ENCODE results near the gene PI4K2B.

DNA sequence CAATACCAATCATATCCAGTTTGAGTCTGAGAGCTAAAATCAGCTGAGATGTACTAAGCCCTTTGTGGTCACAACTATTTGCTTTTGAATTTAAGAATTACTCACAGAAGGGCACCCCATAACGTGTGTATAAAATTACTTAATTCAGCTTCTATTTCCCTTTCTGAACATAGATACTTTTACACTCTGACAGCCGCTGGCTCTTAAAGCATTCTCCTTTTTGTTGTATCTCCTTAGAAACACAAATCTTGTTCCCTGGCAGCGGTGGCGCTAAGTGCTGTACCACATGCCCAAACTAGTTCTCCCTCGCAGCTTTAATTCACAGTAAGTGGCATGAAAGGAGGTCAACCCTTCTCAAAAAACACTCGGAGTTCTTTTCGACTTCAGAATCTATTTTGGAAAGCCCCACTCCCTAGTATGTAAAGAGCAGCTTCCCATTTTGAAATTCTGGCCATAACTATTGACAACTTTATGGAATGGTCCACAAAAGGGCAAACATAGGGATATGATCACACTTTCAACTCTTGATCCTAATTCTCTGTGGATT lies 14.9 kb upstream of the PPARGC1A start:
- PRO-cap, result no peak

GRCh38 chr4:23921902-23922526 lies 32.2 kb upstream of the PPARGC1A start:
- PRO-cap, result no peak

GRCh38 chr4:24218998-24219833 lies 329.4 kb upstream of the PPARGC1A start:
- PRO-cap, result no peak

GRCh38 chr4:24472615-24473281 lies 111.6 kb downstream of the DHX15 start:
- PRO-cap, result bidirectional peak, plus-strand start at chr4:24473102, minus-strand start at chr4:24472851

DNA sequence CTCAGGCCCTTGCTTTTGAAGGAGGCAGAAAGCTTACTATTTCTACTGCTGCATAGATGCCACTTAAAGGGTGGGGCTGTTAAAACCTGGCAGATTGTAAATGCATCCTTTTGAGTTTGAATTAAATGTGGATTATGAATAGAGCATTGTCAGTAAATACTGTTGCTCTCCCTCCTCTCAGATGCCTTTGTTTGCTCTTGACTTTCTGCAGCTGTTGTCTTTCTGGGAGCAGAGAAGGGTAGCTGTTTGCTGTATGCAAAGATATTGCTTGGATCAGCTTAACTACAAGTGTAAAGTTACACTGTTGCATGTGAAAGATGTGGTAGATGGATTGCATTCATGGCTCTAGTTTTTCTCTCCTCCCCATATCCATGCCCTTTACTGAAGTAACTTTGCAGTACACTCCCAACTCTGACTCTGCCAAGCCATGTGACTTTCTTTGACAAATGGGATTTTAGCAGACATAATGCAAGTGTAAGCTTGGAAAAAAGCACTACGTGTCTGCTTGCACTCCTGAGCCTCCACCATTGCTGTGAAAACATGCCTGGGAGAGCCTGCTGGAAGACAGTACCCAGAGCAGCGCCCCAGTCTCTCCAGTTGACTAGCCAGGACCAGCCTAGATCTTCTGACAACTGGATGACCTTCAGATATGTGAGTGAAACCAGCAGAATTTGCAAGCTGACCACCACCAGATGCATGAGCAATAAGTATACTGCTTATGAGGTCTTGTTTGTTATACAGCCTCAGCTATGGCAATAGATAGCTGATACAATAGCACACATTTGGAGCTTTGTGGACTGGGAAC lies 75.2 kb upstream of the DHX15 start:
- PRO-cap, result bidirectional peak, plus-strand start at position 527 of the sequence, minus-strand start at position 358 of the sequence

DNA sequence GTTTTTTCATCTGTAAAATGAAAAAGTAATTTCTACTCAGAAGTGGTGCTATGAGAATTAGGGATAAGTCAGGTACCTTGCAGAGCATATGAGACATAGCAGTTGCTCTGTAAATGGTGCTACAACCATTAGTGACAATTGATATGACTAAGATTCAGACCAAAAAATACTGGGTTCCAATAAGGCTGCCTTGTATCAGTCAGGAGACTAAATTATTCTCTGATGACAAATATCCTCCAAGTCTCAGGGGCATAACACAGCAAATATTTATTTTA lies 42.1 kb upstream of the SOD3 start:
- PRO-cap, result no peak

DNA sequence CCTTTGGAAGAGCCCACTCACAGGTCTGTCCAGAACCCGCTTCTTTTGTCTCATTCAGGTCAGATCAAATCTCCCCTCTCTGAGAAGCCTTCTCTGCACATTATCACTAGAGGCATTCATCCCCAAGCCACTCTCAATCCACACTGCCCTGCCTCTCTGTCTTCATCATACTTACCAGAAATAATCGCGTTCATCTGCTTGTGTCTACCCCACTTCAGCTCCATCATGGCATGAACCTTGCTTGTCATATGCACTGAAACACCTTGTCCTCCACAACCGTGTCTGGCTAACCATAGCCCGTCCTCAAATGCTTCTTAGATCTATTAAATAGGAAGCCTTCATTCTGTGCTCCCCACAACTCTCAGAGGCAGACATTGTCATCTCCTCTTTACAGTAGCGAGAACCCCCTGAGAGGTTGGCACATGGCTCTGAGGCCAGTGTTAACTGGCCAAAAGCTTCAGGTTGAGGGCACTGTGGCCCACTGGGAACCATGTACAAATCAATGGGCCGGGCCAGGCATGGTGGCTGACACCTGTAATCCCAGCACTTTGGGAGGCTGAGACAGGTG lies 48.7 kb downstream of the SOD3 start:
- PRO-cap, result no peak

DNA sequence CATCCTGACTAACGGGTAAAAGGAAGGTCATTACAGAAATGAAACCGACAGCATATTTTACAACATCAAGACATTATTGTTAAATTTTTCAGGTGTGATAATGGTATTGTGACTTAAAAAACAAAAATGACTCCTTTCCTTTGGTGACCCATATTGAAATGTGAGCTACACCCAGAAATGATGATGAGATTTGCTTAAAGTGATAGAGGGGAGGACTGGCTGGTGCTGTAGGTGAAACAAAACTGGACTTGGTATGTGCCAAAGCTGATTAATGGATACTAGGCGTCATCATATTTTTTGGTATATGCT lies 44.4 kb downstream of the SEPSECS start:
- PRO-cap, result no peak

GRCh38 chr4:25171646-25171992 lies 11.4 kb upstream of the SEPSECS start:
- PRO-cap, result no peak

DNA sequence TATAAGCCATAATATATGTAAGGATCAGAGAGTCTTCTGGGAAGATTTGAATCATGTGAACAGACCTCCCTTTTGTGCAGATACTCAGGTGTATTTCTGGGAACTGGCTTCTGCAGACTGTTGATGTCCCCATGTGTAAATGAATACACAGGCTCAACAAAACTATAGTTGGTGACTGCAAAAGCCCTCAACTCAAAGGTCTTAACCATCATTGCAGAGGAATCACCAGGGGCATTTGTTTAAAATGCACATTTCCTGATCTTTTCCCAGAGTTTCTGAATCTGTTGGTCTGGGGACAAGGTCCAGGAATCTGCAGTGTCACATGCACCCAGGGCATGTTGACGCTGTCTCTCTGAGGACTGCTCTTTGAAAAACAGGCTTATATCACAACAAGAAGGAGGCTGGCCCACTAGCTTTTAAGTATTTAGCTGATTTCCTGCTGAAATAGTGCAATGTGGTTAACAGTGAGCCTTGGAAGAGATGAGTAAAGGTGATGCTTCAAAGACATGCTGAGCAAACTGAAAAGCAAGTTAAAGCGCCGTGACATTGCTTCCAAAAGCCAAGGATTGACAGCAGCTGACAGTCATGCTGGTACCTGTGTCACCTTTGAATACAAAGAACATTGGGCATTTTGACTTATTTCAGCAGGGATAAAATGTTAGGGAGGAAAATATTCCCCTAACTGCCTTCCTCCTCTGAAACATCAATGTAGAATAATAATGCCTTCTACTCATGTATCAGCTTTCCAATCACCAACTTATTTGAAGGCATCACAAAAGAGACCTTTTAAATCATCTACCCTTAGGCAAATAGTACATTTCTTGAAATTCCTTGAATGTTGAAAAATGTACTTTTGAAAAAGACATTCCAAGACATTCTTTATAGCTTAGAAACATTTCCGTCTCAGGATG lies 18.6 kb upstream of the SEPSECS start:
- PRO-cap, result no peak

- PRO-cap, result bidirectional peak, plus-strand start at chr4:25234010, minus-strand start at chr4:25233845; unidirectional peak, plus-strand start at chr4:25234199
Measured at GRCh38 chr4:25233513-25234425, at the start of gene PI4K2B. PI4K2B (plus strand) TSS chr4:25234033.

DNA sequence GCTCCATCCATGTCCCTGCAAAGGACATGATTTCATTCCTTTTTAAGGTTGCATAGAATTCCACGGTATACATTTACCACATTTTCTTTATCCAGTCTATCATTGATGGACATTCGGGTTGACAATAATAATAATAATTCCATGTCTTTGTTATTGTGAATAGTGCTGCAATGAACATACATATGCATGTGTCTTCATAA lies 27.9 kb upstream of the ZCCHC4 start:
- PRO-cap, result no peak

- PRO-cap, result no peak
Measured at GRCh38 chr4:25377751-25378335, 780 bp downstream of the ANAPC4 start.

- PRO-cap, result no peak
Measured at GRCh38 chr4:25416346-25416802, 39.3 kb downstream of the ANAPC4 start.

GRCh38 chr4:25861905-25862645 lies 713 bp downstream of the SEL1L3 start:
- PRO-cap, result unidirectional peak, plus-strand start at chr4:25862113

- PRO-cap, result no peak
Measured at GRCh38 chr4:25874558-25875043, 11.8 kb upstream of the SEL1L3 start.

DNA sequence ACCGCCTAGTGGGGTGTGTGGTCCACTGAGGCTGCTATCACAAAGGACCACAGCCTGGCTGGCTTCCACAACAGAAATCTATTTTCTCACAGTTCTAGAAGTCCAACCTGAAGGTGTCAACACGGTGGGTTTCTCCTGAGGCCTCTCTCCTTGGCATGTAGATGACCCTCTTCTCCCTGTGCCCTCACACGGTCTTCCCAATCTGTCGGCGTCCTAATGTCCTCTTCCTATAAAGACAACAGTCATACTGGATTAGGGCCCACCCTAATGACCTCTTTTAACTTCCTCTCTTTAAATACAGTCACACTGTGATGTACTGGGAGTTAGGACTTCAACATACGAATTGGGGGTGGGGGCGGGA lies 70.2 kb downstream of the SMIM20 start:
- PRO-cap, result no peak

DNA sequence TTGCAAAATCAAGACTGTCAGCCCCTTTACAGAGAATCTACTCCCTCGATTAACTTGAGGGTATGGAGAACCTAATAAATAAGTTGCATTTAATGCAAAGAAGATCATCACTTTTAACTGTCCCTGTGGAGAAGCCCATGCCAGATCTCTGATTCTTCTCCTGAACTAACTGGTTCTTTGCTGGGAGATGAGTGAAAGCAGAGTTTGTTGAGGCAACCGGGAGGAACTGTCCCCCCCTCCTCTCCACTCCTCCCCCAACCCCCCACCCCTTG lies 137.0 kb downstream of the SMIM20 start:
- PRO-cap, result no peak

- PRO-cap, result unidirectional peak, plus-strand start at chr4:26074888
Measured at GRCh38 chr4:26074784-26075134, 160.7 kb downstream of the SMIM20 start.

DNA sequence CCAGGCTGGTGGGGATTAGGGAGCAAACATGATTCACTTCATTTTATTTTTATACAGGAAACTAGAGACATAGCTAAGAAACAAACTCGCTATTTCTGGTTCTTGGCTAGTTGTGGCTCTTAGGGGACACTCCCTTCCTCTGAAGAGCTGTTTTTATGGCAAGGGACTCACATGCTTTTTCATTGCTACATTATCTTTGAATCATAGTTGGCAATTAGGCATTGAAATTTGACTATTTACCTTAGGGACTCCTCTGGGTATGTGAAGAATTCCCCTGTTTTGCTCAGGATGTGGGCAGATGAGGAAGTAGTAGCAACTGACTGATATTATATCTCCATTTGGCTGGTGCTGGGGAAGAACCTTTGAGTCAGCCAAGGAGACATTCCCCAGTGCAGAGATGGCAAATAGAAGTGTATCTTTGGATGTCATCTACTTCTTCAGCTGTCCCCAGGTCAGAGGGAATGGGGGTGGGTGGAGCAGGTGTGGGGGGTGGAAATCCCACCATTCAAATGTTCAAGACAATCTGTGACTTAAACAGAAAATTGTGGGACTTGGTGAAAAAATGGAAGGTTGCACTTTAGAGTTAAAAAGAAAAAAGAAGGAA lies 174.6 kb downstream of the SMIM20 start:
- PRO-cap, result no peak

All from Metastatic Pancreatic Carcinoma in the Ovary (tissue), 1 donor.